ENCODE measurements around a stretch of chr1.

- PRO-cap: no peak
- RAMPAGE, long total RNA: no peak
Observed at GRCh38 chr1:56577241-56577604, 2.1 kb downstream of the PLPP3 start.

GRCh38 chr1:56818788-56819209 is 405 bp downstream of the FYB2 start:
- PRO-cap: no peak
- RAMPAGE, long total RNA: no peak

DNA sequence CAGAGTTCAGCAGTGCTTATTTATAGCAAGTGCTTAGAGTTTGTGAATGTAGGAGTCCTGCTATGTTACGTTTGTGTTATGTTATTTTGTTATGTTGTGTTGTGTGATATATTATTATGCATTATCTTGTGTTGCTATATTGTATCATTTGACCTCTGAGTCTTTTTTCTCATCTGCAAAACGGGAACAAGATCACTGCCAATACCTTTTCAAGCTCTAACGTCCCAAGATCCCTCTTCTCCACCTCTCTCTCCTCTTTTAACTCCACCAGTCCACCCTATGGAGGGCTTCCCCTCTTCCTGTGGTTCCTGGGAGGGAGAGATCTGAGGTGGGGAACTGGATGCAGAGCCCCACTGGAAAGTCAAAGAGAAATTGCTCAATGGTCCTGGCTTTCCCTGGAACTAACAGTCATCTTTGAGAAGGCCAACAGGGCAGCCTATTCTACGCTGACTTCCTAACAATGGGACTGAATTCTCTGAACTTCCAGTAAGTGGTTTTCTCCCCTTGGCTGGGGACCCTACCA is 55.6 kb downstream of the C8B start:
- PRO-cap: no peak
- RAMPAGE, long total RNA: no peak

GRCh38 chr1:56911301-56912218 is 54.3 kb downstream of the C8B start:
- PRO-cap: no peak
- RAMPAGE, long total RNA: no peak

DNA sequence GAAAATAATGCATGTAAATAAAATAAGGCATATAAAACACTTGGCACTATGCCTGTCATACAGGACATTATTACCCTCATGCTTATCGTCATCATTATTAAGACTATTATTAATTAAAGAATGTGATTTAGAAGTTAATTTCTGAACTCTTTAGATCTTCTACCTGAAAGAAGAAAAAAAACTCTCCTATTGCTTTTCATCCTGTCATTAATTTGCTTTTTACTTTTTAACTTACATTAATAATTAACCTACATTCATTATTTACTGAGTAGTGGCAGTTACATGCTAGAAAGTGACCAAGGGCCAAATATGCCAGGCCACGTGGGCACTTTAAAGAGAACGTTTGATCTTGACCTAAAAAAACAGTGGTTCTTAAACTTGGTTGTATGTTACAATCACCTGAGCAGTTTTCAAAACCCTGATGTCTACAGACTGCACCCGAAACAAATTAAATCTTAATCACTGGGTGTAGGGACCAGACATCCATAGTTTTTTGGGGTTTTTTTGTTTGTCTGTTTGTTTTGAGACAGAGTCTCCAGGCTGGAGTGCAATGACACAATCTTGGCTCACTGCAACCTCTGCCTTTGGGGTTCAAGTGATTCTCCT is 46.1 kb downstream of the C8B start:
- PRO-cap: no peak
- RAMPAGE, long total RNA: no peak

DNA sequence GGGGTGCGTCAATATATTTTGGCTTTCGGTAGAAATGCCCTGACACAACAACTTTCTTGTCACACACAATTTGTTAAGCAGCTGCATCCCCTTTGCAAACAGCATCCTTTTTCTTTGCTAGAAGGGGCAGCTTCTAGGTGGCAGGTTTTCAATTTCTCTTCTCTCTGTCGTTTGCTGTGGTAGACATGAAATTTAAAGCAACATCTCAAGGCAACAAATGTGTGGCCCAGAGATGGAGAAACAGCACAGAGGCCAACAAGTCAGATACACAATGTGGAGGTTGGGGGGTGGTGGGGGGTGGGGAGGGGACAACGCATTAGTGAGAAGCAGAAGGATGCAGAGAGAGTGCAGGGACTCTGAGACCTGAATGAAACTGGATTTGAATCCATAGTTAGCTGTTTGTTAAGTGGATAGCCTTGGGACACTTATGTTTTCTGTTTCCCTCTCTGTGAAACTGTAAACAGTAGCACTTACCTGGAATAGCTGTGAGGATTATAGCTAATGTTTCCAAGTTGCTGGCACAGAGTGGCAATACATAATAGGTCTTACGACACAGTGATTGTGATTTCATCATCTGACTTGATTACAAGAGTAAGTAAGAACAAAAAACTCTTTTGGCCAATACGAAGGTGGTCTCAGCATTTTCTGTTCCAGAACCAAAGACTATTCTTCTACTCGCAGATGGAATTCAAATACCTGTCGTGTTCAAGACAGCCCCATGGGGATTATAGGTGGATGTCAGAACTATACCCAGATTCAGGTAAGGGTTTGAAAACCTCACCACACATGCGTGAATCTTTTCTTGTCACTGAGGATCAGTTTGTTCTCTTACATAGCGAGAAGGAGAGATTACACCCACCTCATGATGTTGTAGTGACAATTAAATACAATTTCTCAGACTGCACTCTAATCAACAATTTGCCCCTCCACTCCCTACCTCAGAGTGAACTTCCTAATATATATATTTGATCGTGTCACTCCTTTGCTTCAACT is 2.2 kb downstream of the C8B start:
- PRO-cap: no peak
- RAMPAGE, long total RNA: no peak

- PRO-cap: no peak
- RAMPAGE, long total RNA: no peak
Observed at GRCh38 chr1:58274298-58274876, 272.1 kb downstream of the OMA1 start.

DNA sequence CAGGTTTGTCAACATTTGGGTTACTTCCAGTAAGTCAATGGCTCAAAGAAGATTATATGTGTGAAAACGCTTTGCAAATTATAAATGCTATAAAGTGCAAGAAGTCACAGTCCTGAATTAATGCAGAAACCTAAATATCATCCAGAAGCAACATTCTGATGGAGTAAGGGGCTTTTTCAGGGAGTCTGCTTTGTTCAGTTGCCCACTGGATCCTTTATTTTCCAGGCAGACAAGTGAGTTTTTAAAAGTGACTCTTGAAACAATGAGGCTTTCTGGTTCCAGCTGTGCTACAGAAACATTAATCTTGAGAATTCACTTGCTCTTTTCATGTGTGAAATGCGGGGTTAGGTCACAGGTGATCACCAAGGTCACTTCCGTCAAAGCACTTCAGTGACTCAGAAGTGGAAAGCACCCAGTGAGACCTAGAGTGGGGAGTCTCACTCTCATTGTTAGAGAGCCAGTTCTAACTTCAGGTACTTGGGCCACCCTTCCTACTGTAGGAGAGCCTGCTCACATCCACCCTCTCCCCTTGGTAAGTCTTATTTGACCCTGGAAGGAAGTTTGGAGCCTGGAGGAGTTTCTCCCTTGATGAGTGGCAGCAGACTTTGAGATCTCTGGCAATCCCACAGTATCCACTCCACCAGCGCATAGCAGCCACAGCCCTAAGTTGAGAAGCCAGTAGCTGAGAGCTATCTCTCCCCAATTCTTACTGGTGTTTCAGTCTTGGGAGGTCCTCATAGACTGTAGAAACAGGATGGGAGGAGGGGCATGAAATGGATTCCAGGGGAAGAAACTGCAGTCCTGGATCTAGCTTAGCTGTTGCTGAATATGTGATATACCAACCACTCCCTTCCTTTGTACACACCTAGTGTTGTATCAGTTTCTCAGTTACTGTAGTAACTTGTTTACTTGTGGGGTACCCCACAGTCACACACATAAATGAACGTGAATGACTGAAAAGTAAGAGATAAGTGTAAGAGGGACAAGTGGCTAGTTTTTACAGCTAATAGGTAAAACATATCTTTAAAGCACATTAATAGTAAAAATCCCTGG is 3.2 kb downstream of the TACSTD2 start:
- PRO-cap: no peak
- RAMPAGE, long total RNA: no peak

DNA sequence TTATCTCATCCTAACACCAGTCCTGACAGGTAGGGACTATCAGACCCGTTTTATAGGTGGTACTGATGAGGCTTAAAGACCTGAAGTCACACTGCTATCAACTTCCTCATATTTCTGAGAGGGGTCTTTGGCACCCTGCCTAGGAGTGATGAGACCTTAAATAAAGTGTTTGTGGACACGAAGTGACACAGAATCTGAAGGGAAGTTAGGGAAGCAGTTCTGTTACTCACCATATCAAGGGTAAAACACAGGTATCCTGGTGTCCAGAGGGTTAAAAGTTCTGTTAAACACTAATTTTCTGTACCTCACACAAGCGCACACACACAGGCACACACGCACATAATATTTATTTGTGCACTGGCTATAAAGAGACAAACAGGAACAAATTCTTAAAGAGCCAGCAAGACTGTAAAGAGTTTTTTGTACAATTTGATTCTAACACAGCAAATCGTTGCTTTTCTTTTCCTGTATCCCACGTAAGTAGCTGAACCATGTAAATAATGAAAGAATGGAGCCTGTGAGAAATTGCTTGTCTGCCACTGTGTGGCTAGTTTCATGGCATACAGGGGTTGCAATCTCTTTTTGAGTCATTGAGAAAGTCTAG is 776 bp upstream of the TACSTD2 start:
- PRO-cap: no peak
- RAMPAGE, long total RNA: no peak

GRCh38 chr1:58592521-58593079 is 15.5 kb upstream of the TACSTD2 start:
- PRO-cap: no peak
- RAMPAGE, long total RNA: no peak

DNA sequence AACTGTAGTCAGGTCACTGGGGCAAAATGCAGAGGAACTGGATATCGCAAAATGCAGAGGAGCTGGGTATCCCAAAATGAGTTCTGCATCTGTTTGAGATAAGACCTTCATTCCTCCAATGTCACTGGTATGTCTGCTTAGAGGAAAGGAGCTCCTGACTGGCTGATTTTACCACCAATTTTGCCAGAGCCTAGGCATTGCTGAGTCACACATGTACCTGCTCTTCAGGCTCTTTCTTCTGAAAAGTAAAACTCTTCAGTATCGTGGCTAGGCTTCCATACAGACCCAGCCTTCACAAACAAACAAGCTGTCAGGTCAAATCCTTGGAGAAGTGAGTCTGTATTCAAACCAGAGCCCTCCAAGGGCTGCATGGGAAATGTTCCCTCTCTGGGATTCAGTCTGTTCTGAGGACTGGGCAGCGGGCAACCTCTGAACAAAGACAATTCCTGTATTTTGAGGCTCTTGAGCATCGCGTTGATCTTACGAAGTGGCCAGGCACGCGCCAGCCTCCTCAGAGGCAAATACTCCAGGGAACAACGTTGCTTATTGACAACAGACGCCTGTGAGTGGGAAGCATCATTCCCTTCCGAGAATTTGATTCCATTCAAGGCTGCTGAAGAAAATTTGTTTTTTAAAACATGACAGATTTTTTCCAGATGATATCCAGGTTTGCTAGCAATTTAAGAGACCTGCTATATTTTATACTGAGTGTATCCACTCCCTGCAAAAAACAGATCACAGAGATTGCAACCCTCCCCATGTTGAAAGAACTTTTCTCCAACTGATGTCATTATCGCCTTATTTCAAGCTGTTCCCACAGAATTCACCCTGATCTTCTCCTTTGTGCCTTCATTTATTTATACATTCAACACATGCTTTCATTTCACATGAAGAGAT is 20.0 kb upstream of the TACSTD2 start:
- PRO-cap: no peak
- RAMPAGE, long total RNA: no peak

DNA sequence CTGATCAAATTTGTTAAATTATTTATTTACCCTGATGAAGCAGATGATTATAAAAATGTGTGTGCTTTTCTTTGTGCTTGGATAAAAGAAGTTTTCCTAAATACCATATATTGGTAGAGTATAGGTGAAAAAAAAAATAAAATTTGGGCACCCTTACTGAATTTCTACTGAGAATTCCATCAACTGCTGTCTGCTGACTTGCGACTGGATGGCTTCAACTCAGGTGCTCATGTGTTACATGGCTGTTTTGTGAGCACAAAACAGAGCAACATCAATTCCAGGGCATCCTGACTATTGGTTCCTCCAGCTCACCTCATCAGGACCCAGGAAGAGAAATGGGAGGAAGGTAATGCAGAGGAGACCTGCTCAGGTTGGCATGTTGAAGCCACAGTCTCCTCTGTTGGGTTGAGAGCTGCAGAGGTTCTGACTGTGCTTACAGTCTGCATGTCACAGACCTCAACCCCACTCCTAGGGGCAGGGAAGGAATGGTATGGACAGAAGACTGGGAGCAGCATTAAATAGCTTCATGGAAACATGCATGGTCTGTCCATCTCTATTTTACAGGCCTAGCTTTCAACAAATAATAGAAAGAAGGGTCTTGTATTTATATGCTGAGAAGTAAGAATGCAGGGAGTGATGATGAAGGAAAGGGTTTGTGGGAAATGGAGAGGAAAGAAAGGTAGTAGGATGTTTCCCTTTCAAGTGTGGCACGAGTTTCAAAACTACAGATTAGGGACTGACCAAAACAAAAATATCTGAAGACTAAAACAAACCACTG is 43.9 kb downstream of the MYSM1 start:
- PRO-cap: no peak
- RAMPAGE, long total RNA: no peak

DNA sequence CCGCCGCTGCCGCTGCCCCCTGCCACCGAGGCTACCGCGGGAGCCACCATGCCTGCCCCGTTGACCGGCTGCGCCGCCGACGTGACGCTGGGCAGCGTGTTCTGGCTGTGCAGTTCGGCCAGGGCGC is 1.4 kb downstream of the JUN start:
- PRO-cap: no peak
- RAMPAGE, long total RNA: no peak

DNA sequence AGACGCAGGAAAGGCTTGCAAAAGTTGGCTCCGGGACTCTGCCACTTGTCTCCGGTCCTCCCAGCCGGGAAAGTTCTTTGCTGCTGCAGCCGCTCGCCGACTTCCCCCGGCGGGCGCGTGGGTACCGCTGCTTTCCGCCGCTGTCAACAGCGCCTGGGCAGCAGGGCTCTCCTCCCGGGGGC is 307 bp downstream of the JUN start:
- PRO-cap: no peak
- RAMPAGE, long total RNA: no peak

DNA sequence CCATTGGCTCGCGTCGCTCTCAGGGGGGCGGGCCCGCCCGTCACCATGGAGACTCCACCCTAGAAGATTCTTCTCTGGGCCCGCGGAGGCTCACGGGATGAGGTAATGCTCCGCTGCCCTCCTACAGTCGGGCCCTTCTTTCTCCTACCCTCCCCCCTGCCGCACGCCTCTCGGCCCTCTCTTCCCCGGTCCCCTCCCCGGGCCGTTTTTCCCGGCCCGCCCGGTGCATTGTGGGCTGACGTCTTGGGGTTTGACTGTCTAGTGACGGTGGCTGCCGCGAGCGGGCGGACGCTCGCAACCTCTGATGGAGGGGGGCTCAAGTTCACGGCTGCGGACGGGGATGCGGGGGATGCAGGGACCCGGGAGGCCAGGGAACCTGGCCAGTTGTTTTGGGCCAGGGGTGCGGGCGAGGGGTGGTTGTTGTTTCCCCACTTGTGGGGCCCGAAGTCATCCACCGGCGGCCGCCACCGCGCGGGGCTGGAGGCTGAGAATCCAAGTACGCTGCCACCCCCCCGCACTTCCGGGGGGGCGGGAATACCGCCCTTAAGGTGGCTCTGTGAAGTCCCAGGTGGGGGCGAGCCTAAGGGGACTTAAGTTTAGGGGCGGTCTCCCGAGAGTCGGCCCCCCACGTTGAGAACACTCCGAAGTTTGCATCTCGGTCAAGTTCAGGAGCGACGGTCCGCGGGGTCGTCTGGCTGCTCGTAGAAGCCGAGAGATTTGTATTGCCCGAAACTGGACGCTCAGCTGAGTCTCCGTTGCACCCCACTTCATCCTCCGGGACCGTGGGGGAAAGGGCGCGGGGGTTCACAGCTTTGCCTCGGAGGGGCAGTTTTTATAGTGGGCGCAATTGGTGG is 508 bp upstream of the JUN start:
- PRO-cap: bidirectional peak, plus-strand start at position 74 of the sequence, minus-strand start outside the sequence; bidirectional peak, plus-strand start at position 257 of the sequence, minus-strand start at position 182 of the sequence; bidirectional peak, plus-strand start at position 654 of the sequence, minus-strand start at position 479 of the sequence
- RAMPAGE, long total RNA: start-site peak on the plus strand centred at position 180 of the sequence, 170 bp wide, 28 reads

DNA sequence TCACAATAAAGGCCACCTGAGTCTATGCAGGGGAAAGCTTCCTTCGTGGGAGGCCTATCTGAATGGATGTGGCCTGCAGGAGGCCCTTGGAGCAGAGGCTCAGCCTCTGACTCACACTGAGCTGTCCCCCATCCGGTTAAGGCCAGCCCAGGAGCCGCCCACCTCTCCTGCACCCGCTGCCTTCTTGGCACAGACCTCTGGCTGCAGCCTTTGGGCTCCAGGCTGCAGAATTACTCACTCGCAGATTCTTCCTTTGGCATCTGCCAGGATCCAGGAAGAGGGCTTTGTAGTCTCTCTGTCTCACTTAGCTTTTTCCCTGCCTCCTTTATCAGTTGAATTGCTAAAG is 65.0 kb upstream of the JUN start:
- PRO-cap: no peak
- RAMPAGE, long total RNA: no peak

- PRO-cap: no peak
- RAMPAGE, long total RNA: no peak
Observed at GRCh38 chr1:58881319-58881832, 97.5 kb upstream of the JUN start.

DNA sequence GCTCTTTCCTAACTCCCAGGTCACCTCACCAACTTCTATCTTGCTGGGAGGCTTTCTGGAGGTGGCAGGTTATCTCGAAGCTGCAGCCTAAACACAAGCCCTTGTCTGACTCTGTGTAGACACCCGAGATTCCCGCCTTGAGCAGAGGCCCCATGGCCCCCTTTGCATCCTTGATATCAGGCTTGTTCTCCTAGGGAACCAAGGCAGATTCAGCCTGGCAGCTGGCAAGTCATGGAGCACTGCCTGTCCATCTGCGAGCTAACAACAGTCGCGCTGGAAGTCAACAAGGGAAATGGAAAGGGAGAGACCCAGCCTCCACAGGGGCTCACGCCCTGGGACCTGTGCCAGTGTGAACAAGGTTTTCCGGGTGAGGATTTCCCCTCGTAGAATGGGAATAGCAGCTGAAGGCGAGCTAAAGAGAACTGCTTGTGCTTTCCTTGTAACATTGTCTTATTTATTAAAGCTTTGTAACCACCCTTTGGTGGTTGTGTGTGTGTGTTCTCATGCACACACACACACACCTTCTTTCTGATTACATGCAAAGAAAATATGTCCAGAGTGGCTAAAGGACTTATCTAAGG is 109.6 kb upstream of the JUN start:
- PRO-cap: no peak
- RAMPAGE, long total RNA: no peak

DNA sequence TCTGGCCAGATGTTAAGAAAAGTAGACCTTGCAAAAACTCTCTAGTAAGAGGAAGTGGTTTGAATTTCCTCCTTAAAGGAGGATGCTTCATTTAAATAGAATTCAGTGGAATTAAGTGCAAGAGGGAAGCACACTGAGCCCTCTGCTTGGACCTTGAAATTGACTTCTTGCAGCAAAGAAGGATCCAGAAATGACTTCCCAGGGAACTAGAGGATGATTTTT is 195.4 kb upstream of the JUN start:
- PRO-cap: no peak
- RAMPAGE, long total RNA: no peak

- PRO-cap: no peak
- RAMPAGE, long total RNA: no peak
Observed at GRCh38 chr1:59043541-59043988, 253.3 kb upstream of the FGGY start.

Data from vagina (tissue), 1 donor.